Right ventricle myocardium (tissue), 1 donor: Measurements from ENCODE around the genes EP300, CHADL, TOB2 and SHISA8.

DNA sequence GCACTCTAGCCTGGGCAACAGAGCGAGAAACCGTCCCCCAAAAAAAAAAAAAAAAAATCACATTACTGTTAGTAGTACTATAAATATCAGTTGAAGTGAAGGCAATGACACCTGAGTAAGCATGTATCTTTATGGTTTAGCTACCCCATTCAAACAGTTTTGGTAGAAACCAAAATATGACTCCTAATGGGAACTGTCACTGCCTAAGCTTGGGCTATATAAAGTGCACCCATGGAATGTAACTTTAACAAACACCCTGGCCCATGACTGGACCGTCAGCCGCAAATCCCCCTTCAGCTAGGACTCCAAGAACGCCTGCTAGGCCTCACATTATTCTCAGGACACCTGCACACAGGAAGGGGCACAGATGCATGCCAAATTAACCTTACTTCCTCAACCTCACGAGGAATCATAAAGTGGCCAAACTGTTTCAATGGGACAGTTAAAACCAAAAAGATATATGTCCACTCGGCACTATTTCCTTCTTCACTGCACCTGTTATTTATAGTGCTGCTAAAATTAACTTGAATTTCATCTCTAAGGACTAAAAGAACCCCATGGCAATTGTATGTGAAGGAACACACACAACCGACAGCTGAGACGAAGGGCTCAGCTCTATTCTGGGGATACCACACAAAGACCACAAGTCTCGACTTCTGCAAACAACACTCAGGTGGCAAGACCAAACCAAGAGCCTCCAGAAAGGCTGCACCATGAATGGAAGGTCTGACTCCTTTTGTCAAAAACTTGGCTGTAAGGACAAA is 65.7 kb downstream of the SGSM3 start:
- PRO-cap, 2 experiments = no peak in any of the 2 experiments

- PRO-cap, 2 experiments = no peak in any of the 2 experiments
Observed at GRCh38 chr22:40552093-40552344, 84.5 kb downstream of the MRTFA start.

DNA sequence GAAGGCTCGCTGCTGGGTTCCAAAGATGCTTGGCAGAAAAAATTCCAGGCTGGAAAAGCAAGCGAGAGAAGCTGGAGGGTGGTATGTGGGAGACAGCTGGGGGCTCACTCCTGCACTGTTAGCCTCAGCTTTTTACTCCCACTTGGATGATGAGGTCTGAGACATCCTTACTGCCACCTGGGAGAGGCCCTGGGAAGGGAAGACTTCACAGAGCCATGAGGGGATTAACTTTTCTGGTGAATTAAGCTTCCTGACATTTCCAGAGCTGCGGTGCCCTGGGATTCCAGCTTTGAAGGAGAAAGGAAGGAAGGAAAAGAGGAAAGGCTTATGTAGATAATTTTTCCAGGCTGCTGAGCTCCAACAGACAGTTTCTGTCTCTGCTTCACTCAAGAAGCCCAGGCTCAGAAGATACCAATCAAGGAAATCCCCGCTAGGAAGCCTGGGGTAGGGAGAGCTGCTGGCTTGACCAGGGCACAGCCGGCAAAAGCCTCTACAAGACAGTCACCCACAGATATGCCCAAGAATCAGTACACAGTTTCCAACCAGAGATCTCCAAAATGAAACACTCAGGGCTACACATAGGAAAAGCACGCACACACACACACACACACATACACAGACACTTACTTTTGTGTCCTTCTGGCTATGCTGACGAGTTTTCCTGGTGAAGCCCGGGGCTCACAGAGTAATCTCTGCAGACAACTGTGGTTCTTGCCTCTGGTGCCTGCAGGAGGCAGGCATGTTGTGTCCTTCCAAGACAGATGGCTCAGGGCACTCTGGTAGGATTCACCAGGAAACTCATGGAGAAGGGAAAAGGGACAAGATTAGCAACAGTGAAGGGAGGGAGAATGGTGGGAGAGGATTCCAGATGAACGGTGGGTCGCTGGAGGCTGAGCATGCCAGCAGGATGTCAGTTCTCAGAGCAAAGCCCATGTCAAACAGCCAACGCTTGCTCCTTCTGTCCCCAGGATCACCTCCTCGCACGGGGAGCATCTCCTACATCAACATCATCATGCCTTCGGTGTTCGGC is 1.0 kb downstream of the MCHR1 start:
- PRO-cap, 2 experiments = no peak in any of the 2 experiments

DNA sequence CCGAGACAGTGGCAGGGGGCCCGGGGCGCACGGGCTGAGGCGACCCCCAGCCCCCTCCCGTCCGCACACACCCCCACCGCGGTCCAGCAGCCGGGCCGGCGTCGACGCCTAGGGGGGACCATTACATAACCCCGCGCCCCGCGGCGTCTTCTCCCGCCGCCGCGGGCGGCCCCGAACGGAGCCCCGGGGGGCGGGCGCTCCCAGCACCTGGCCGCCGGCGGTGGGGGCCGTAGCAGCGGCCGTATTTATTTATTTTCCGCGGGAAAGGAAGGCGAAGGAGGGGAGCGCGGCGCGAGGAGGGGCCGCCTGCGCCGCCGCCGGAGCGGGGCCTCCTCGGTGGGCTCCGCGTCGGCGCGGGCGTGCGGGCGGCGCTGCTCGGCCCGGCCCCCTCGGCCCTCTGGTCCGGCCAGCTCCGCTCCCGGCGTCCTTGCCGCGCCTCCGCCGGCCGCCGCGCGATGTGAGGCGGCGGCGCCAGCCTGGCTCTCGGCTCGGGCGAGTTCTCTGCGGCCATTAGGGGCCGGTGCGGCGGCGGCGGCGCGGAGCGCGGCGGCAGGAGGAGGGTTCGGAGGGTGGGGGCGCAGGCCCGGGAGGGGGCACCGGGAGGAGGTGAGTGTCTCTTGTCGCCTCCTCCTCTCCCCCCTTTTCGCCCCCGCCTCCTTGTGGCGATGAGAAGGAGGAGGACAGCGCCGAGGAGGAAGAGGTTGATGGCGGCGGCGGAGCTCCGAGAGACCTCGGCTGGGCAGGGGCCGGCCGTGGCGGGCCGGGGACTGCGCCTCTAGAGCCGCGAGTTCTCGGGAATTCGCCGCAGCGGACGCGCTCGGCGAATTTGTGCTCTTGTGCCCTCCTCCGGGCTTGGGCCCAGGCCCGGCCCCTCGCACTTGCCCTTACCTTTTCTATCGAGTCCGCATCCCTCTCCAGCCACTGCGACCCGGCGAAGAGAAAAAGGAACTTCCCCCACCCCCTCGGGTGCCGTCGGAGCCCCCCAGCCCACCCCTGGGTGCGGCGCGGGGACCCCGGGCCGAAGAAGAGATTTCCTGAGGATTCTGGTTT is at the start of gene EP300:
EP300 (plus strand) TSS at position 668 of the 1,050 bp plus-strand sequence.
- PRO-cap, 2 experiments = peak in 2 of 2 experiments; most common plus-strand start position 86 of the sequence (in 2); most common minus-strand start position 399 of the sequence (in 2)

DNA sequence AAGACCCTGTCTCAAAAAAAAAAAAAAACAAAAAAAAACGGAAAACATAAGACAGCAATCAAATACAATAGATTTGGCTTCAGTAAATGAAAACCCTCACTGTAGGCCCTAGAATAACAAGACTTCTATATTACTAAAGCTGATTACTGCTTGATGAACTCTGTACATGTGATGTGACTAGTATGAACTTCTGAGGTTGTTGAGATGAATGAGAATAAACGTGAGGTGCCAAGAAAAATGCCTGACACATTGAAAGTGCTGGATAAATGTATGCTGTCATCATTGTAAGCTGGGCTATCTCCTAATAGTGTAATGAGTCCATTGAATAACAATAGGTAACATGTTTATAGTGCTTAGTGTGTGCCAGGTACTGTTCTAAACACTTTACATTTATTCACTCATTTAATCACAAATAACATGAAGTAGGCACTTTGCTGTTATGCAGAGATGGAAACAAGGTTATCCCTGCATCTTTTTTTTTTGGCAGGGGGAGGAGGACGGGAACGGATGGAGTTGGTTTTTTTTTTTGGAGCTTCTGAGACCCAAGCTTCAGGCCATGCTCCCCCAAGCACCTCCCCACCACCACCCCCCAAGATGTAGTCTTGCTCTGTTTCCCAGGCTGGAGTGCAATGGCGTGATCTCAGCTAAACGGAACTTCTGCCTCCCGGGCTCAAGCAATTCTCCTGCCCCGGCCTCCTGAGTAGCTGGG is 17.0 kb downstream of the EP300 start:
- PRO-cap, 2 experiments = no peak in any of the 2 experiments

DNA sequence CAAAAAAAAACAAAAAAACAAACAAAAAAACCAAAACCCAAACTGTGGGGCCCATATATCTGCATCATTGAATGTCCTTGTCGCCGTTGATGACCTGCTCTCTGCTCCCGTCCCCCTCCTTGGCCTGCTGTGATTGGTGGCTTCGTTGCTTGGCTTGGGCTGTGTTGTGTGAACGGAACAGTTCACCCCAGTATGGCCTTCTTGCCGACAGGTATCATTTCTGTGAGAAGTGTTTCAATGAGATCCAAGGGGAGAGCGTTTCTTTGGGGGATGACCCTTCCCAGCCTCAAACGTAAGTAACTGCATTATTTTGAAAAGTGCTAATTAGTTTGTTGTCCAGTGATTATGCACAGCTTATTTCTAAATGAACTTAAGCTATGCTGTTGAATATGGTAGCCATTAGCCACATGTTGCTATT is 44.7 kb upstream of the L3MBTL2 start:
- PRO-cap, 2 experiments = no peak in any of the 2 experiments

DNA sequence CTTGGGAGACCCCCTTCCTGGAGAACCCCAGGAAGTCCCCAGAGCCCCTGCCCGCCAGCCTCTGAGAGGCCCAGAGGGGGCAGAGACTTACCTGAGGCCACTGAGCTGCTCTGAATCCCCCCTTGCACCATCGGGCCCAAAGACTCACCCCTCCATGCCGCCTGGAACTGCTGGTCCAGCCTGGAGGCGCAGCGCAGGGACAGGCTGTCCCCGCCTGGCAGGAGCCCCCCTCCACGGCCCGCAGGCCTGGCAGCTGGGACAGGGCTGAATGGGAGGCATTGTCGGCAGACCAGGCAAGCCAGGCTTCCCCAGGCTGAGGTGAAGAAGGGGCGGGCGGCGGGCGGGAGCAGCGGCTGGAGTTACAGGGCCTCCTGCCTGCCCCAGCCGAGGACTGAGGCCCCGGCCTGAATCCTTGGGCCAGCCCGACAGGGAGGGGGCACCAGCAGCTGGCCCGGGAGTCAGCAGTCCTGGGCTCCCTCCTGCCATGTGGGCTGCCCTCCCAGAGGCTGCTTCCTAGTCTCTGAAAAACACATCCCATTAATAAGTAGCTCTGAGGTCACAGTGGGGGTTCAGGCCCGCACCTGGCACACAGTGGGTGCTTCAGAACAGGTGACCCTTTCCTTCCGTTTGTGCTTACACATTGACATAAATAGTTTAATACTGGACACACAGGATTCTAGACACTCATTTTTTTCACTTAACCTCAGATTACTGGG is at the start of gene CHADL:
CHADL (minus strand) TSS at position 206 of the 716 bp plus-strand sequence.
- PRO-cap, 2 experiments = peak in 2 of 2 experiments; most common plus-strand start position 322 of the sequence (in 2); most common minus-strand start position 169 of the sequence (in 2)

- PRO-cap, 2 experiments = peak in 2 of 2 experiments; most common plus-strand start chr22:41247998 (in 1)
Observed at GRCh38 chr22:41247679-41248302, 7.1 kb upstream of the CHADL start.

- PRO-cap, 2 experiments = no peak in any of the 2 experiments
Observed at GRCh38 chr22:41280642-41281334, 5.2 kb downstream of the RANGAP1 start.

- PRO-cap, 2 experiments = no peak in any of the 2 experiments
Observed at GRCh38 chr22:41382612-41383167, 948 bp downstream of the TEF start.

DNA sequence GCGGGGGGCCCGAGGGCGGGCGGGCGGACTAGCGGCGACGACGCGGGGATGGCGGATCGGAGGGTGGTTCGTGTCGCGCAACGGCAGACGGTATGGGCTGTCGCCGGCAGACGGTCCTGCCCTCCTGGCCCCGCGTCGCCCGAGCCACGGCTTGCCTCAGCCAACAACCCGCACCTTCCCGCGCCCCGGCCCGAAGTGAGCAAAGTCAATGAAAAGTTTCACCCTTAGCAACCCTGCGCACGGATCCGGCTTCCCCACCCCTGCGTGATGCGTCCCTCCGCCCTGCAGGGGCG is at the start of gene TOB2:
TOB2 (minus strand) TSS at position 201 of the 293 bp plus-strand sequence.
- PRO-cap, 2 experiments = peak in 2 of 2 experiments; most common minus-strand start position 197 of the sequence (in 2)

- PRO-cap, 2 experiments = no peak in any of the 2 experiments
Observed at GRCh38 chr22:41478207-41478587, 9.3 kb downstream of the ACO2 start.

DNA sequence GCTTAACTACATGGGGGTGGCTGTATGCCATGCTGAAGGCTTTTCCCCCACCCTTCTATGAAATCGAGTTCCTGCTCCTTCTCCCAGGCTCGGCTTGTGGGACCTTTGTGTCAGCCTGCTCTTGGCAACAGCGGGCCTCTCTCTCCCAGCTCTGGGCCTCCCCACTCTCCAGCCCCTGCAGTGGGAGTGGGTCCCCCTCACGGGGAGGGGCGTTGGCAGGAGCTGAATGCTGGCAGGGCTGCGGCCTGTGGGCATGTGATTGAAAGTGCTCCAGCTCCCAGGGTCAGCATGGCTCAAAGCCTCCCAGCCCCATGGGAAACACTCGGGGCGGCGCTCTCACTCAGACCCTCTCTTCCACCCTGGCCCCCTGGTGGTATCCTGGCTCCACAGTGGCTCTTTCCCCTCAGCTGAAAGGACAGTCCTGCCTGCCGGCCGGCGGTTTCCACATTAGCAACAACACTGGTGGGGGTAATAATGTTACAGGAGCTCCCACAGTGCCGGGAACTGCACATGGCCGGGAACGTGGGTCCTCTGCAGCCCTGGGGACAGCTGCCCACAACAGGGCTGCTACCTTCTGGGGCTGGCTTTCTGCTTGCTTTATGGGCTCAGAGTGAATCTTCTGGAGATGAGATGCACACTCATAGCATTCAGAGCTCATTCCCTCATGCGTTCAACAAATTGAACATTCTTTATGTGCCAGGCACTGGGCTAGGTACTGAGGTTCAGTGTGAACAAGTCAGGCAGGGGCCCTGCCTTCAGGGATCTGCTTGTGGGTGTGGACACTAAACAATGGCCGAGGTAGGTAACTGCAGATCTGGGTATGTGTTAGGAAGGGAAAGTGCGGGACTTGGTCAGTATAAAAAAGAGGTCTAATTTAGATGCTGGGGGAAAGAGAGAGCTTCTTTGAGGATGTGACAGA is 35.4 kb downstream of the POLR3H start:
- PRO-cap, 2 experiments = no peak in any of the 2 experiments

GRCh38 chr22:41511504-41512093 is 32.7 kb downstream of the POLR3H start:
- PRO-cap, 2 experiments = no peak in any of the 2 experiments

- PRO-cap, 2 experiments = no peak in any of the 2 experiments
Observed at GRCh38 chr22:41522433-41523091, 21.7 kb downstream of the POLR3H start.

DNA sequence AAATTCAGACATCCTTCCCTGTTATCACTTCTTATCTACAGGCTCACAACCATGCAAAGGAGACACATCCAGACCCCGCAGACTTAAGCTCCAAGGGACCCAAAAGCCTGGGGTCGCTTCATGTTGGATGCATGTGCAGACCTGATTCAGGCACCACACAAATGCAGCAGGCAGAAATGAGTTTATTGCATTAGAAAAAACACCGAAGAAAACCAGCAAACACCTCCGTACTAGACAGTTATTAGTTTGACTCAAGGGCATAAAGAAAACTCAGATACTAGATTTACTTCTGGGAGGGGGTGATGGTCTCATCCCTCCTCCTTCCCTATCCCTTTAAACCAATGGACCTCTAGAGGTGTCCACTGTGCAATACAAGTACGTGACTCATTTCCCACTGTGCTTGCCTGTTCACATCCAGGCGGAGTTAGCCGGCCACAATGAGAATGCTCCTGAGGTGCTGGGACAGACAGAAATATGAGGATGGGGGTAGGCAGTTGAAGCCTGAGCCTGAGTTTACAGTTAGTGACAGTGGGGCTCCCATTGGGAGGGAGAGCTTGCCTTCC is 8.3 kb upstream of the PMM1 start:
- PRO-cap, 2 experiments = no peak in any of the 2 experiments

GRCh38 chr22:41664536-41665582 is 23.8 kb downstream of the SNU13 start:
- PRO-cap, 2 experiments = no peak in any of the 2 experiments

GRCh38 chr22:41746686-41746939 is 47.3 kb downstream of the MEI1 start:
- PRO-cap, 2 experiments = no peak in any of the 2 experiments

- PRO-cap, 2 experiments = peak in 2 of 2 experiments; most common plus-strand start chr22:41781386 (in 2); most common minus-strand start chr22:41781089 (in 1)
Observed at GRCh38 chr22:41780816-41781933, 19.3 kb upstream of the CCDC134 start.

DNA sequence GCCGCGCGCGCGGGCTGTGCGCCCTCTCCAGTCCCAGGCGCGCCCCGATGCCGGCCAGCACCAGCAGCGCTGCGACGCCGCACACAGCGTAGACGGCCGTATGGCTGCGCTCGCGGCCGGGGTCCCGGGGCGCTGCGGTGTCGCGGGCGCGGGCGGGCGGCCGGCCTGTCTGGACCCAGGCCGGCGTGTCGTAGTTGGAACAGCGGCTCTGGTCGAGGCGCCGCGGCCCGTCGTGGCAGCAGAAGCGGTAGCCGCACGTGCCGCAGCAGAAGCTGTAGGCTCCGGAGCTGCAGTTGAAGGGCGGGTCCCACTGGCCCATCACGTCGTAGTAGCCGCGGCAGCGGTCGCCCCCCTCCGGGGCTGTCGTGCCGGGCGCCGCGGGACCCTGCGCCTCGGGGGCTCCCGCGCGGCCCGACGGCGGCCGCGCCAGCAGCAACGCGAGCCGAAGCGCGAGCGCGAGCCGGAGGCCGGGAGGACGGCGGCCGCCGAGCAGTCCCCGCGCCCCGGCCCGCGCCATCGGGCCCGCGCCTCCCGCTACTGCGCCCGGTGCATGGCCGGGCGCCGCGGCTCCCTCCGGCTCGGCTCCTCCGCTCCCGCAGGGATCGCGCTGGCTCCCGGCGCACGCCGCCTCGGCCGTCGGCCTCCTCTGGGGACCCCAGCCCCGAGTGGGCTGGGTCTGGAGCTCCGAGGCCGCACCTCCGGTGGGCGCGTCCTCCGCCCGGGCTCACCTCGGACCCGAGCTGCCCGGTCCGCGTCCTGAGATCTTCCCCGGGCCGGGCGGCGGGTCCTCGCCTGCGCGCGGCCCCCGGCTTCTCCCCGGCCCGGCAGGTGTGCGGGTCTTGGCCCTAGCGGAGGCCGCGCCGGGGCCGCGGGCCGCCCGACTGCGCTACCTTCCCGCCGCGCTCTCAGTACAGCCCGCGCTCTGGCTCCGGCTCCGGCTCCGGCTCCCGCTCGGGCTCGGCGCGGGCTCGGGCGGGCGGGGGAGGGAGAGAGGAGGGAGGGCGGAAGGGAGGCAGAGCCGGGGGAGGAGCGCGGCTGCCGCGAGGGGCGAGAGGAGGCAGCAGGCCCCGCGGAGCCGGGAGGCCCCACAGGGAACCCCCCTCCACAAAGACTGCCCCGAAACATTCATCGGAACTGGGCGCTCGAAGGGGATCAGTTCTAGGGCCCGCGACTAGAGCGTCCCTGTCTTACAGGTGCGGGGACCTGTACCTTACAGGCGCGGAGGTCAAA is at the start of gene SHISA8:
SHISA8 (minus strand) TSS at position 924 of the 1,230 bp plus-strand sequence.
- PRO-cap, 2 experiments = peak in 2 of 2 experiments; most common plus-strand start position 1,015 of the sequence (in 2); most common minus-strand start position 912 of the sequence (in 1)